Occipital lobe (tissue), 2 donors: Measurements from ENCODE around the genes SLC44A2 and SPC24.

DNA sequence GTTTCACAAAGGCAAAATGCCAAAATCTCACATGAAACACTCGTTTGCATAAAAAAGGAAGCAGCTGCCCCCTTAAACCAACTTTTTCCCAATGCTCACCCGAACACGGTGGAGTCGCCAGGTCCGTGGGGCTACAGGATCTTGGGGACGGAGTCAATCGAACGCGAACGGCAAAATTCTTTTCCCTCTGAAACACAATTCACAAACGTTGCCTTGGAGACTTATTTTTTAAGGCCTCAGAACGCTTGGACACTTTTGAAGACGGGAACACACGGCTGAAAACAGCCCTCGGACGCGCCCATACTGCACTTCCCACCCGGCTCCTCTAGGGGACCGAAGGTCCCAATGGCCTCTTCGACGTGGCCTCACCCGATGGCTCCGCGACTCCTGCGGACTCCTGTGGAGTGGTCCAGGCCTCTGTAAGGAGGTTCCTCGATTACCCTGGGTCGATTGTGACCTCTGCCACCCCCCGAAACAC lies 348 bp downstream of the ZNF560 start:
- RAMPAGE, long total RNA = no peak

GRCh38 chr19:9818092-9818529 lies 768 bp downstream of the FBXL12 start:
- RAMPAGE, long total RNA = no peak

DNA sequence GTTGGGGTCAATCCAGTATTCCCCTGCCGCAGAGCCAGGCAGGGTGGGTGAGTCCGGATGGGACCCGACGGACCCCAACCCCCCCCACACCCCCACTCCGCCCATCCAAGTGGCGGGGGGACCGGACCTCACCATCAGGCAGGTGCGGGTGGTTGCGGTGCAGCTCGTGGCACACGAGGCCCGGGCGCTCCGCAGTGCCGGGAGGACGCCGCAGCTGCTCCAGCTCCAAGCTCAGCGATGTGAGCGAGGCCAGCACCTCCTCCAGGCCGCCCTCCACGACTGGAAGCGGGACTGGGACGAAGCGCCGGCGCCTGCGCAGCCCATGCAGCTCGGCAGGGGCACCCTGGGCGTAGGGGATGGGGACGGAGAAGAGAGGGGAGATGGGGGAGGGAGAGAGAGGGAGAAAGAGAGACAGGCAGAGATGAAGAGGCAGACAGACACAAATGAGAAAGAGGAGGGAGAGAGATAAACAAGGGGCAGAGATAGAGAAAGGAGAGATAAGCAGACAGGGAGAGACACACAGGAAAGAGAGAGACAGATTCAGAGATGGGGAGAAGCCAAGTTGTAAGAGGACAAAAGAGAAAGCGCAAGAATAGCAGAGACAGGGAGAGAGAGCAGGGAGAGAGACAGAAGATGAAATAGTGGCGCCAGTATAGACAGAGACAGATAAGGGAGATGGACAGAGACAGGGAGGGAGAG lies 30.2 kb upstream of the OLFM2 start:
- RAMPAGE, long total RNA = no peak

- RAMPAGE, long total RNA = no peak
These were observed 7.0 kb downstream of the RDH8 start for GRCh38 chr19:10020354-10020698.

DNA sequence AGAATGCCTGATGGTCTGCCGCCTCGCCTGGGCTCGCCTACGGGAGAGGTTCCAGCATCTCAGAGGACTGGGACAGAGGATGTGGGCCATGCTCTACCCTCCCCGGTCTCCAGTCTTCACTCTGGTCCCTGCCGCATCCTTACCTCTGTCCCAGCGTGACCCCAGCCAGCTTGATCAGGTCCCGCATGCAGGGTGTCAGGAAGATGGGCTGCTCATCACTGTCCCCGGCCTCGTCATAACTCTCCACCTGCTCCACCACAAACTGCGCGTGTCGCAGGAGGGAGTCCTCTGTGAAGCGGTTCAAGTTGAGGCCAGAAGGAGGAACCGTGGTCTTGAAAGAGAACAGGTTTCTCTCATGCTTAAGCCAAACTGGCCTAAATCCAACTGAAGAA lies 34.7 kb upstream of the EIF3G start:
- RAMPAGE, long total RNA = no peak

DNA sequence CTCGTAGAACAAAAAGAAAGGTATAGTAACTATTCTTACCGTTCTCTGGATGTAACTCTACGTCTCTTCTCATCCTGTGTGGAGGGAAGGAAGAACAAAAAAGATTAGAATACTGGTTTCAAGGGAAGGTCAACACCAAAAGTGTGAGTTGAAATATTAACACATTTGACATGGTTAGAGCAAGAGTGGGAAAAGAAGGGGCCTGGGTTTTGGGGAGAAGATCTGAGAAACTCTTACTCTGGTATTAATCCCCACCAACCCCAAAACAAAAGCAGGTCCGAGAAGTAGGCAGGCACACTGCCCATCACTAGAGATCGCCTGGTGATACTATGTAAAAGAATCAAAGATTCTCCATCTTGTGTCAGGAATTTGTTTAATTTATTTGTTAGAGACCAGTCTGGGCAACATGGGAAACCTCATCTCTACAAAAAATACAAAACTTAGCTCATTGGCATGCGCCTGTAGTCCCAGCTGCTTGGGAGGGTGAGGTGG lies 20.9 kb downstream of the DNMT1 start:
- RAMPAGE, long total RNA = no peak

GRCh38 chr19:10229911-10230886 lies 932 bp downstream of the S1PR2 start:
- RAMPAGE, long total RNA = start-site peak on the plus strand at chr19:10230269-10230371, 10 and 6 reads in 2 replicates

DNA sequence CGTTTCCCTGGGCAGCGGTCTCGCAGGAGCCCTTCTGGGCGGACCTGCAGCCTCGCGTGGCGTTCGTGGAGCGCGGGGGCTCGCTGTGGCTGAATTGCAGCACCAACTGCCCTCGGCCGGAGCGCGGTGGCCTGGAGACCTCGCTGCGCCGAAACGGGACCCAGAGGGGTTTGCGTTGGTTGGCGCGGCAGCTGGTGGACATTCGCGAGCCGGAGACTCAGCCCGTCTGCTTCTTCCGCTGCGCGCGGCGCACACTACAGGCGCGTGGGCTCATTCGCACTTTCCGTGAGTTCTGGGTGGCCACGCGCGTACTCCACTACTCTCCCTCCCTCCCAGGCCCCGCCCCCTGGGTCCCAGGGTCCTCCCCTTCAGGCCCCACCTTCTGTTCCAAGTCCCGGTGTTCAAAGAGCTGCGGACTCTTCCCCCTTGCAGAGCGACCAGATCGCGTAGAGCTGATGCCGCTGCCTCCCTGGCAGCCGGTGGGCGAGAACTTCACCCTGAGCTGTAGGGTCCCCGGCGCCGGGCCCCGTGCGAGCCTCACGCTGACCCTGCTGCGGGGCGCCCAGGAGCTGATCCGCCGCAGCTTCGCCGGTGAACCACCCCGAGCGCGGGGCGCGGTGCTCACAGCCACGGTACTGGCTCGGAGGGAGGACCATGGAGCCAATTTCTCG lies 1.4 kb downstream of the ICAM5 start:
- RAMPAGE, long total RNA = no peak

DNA sequence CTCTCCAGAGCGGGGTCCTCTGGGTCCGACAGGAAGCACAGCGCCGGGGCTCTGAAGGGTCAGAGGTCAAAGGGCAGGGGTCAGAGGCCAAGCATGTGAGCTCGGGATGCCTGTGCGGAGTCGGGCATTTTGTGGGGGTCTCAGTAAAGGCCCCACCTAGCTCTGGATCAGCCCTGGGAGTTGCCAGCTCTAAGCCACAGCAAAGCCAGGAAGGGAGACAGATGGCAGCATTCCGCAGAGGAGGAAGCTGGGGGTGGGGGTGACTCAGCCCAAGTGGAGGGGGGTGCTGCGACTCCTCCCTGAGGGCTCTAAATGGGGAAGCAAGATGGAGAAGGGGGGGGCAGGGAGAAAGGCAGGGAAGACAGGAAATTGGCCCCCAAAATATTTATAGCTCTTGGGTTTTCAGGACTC lies 10.4 kb downstream of the FDX2 start:
- RAMPAGE, long total RNA = no peak

GRCh38 chr19:10452565-10453426 lies 32.5 kb downstream of the PDE4A start:
- RAMPAGE, long total RNA = start-site peak on the plus strand at chr19:10452889-10452938, 42 and 39 reads in 2 replicates

DNA sequence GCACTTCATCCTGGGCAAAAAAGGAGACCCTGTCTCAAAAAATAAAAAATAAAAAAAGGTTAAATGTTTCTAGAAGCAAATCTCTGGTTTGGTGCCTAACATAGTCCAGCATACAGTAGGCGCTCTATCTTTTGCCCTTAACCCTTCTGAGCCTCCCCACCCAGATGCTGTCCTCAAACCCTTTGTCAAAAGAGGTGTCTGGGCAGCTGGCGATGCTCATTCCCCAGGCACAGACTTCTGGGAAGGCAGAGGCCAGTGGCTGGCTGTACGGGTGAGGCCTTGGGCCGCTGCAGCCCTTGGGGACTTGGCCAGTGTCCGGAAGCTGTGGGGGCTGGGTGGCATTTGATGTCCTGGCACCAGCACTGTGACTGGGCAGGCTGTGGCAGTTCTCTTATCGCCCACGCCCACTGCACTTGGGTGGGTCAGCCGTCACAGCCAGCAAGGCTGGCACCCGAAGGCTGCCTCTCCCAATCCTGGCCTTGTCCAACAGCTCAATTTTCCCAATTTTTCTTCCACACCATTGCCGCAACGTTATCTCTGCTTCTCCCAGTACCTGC lies 12.9 kb upstream of the SLC44A2 start:
- RAMPAGE, long total RNA = no peak

DNA sequence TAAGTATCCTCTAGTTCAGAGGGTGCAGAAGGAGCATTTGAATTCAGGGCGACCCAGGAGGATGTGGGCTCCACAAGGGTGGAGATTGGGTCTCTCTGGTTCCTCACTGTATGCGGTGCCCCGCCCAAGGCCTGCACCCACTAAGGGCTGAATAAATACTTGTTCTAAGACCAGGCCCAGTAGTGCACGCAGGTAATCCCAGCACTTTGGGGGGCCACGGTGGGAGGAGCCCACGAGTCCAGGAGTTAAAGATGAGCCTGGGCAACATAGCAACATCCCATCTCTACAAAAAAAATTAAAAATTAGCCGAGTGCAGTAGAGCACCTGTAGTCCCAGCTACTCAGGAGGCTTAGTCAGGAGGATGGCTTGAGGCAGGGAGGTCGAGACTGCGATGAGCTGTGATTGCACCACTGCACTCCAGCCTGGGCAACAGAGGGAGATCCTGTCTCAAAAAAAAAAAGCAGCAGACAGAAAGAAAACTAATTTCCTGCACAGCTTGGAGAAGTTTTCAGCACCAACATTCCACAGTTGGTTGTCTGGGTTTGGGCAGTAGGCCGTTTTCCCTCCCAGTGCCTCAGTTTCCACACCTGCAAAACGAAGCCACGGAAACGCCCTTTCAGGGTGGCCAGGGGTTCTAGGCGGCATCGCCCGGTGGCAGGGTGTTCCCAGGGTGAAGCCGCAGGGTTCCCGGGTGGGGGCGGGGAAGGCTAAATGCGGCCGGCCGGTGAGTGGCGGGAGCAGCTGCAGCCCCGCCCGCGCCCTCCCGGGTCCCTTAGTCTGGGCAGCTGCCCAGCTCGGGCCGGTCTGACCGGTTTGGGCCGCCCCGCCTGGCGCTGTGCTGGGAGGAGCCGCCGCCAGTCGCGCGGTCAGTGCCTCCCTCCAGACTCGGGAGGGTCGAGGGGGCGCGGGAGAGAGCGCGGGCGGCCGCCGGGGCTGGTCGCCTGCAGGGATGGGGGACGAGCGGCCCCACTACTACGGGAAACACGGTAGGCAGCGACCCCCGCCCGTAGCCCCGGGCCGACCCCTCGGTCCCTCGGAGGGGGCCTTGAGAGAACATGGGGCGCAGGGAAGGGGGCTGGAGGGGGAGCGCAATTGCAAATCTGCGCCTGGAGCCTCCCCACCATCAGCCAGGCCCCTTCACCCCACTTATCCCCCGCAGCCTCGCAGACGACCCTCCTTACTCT lies at the start of gene SLC44A2:
SLC44A2 (plus strand) TSS at position 869 of the 1,184 bp plus-strand sequence.
- RAMPAGE, long total RNA = no peak

- RAMPAGE, long total RNA = no peak
These were observed 1.4 kb downstream of the SLC44A2 start for GRCh38 chr19:10626806-10627139.

GRCh38 chr19:10718906-10719447 lies 1.1 kb downstream of the DNM2 start:
- RAMPAGE, long total RNA = no peak

- RAMPAGE, long total RNA = no peak
These were observed 38.5 kb downstream of the TMED1 start for GRCh38 chr19:10797204-10798182.

- RAMPAGE, long total RNA = no peak
These were observed 2.3 kb upstream of the TMED1 start for GRCh38 chr19:10838307-10838711.

DNA sequence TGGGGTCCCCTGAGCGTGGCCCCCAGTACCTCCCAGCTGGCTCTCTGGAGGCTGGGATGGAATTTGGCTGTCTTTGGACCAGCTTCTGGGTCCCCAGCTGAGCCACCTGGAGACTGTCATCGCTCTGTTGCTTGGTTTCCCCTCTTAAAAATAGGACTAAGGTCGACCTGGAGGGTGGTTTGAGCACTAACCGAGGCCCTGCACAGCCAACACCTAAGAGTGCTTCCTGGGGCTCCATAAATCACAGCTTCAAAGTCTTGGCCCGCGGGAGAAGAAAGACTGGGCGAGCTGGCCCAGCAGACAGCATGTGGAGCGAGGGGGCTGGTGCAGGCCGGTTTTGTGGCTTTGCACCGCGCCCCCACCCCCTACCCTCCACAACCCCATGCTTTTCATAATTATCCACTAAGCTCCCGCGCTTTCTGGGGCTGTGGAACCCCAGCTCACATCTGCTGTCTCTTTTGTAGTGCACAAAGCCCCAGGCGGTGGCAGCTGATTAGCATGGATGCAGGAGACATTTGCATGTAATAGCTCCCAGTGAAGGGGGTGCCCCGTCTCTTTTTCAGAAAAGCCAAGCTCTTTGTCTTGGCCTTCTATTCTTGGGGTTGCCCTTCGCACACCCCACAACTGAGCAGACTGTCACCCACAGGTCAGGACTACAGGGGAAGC lies 17.1 kb downstream of the CARM1 start:
- RAMPAGE, long total RNA = no peak

DNA sequence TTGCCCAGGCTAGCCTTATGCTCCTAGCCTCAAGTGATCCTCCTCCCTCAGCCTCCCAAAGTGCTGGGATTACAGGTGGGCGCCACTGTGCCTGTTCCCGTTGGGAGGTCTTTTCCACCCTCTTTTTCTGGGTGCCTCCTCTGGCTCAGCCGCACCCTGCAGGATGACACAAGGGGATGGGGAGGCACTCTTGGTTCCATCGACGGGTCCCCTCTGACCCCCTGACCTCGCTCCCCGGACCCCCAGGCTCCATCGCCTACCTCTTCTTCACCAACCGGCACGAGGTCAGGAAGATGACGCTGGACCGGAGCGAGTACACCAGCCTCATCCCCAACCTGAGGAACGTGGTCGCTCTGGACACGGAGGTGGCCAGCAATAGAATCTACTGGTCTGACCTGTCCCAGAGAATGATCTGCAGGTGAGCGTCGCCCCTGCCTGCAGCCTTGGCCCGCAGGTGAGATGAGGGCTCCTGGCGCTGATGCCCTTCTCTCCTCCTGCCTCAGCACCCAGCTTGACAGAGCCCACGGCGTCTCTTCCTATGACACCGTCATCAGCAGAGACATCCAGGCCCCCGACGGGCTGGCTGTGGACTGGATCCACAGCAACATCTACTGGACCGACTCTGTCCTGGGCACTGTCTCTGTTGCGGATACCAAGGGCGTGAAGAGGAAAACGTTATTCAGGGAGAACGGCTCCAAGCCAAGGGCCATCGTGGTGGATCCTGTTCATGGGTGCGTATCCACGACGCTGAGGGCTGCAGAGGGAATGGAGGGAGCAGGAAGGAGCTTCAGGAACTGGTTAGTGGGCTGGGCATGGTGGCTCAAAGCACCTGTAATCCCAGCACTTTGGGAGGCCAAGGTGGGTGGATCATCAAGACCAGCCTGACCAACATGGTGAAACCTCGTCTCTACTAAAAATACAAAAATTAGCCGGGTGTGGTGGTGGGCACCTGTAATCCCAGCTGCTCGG lies 24.1 kb downstream of the LDLR start:
- RAMPAGE, long total RNA = no peak

GRCh38 chr19:11142211-11143056 lies 13.1 kb downstream of the SPC24 start:
- RAMPAGE, long total RNA = no peak

- RAMPAGE, long total RNA = no peak
These were observed at the start of gene SPC24 for GRCh38 chr19:11155351-11156344. TSS of gene SPC24 (minus strand) at chr19:11155782.